Neural cell (in vitro differentiated cells): ENCODE results near the genes RILP and WDR81.

GRCh38 chr17:1462199-1462941 is 6.3 kb upstream of the CRK start:
- RAMPAGE, long total RNA = no peak

DNA sequence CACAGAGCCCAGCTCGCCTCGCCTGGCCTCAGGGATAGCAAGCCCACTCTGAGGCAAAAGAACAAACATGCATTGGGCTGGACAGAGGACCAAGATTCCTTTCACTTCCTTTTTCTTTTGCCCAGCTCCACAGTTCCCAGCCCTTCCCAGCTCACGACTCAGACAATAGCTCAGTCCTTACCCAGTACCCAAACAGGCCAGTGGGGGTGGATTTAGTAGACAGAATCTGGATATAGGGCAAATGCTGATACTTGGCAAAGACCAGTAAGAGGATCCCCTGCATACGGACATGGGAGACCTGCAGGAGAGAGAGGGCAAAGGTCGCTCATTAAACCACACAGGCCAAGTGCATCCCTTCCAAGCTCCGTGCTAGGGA is 6.9 kb downstream of the INPP5K start:
- RAMPAGE, long total RNA = no peak

DNA sequence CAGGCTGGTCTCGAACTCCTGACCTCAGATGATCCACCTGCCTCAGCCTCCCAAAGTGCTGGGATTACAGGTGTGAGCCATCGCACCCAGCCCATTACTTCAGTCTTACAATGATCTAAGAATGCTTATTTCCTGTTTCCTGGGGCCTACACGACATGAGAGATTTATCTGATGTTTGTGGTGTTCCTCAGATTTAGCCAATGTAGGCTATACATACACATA is 10.5 kb upstream of the INPP5K start:
- RAMPAGE, long total RNA = no peak

DNA sequence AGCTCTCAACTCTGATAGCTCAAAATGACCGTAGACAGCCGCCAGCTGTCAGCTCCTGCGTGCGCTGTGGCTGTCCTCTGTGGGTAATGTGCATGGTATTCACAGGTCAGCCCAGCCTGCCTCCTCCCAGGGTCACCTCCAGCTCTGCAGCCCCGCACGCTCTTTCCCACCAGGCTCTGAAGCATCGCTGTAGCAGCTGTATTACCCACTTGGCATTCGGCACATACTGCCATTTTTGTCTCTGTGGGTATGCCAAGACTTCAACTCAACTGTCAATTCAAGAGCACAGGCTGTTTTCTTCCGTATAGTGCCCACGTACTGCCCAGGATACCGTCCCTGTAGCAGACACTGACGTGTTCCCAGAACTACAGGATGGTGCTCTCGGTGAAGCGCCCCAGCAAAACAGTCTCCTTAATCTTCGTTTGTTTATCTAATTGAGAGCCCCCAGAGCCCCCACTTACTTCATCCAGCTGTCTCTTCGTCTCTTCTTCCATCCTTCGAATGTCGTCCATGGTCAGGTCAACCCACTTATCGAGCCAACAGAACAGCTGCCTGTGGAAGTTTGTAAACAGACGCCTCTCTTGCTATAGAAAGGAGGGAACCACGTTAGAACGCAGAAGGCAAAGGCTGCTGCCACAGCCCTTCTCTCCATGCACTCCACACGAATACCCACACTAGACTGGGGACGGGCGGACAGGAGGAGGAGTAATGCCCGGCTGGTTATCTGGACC is 17.4 kb upstream of the INPP5K start:
- RAMPAGE, long total RNA = no peak

GRCh38 chr17:1542523-1543325 is 19.9 kb downstream of the PITPNA start:
- RAMPAGE, long total RNA = no peak

- RAMPAGE, long total RNA = no peak
Observed at GRCh38 chr17:1546029-1546788, 16.4 kb downstream of the PITPNA start.

DNA sequence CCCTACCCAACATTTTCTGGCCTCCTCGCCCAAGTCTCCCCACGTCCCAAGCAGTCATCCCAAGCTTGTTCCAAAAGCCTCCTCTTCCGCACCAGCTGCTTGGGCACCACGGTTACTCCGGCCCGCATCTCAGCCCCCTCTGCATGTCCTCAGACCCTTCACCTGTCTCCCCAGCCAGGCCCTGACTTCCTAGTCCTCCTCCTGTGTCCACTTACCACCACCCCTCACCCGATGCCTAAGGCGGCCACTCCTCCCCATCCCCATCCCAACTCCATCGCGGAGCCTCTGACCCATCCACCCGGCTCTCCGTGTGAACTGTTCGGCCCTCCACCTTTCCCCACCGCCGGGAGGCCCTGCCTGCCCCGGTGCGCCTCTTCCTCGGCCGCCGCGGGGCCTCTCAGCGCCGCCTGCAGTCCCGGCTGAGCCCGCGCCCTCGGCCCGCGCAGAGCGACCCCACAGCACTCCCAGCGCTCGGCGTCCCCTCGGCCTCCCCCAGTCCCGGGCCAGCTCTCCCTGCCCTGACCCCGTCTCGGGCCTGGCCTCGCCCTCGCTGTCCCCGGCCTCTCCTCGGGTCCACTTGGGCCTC is 908 bp downstream of the PITPNA start:
- RAMPAGE, long total RNA = no peak

GRCh38 chr17:1586842-1587612 is 24.4 kb upstream of the PITPNA start:
- RAMPAGE, long total RNA = no peak

DNA sequence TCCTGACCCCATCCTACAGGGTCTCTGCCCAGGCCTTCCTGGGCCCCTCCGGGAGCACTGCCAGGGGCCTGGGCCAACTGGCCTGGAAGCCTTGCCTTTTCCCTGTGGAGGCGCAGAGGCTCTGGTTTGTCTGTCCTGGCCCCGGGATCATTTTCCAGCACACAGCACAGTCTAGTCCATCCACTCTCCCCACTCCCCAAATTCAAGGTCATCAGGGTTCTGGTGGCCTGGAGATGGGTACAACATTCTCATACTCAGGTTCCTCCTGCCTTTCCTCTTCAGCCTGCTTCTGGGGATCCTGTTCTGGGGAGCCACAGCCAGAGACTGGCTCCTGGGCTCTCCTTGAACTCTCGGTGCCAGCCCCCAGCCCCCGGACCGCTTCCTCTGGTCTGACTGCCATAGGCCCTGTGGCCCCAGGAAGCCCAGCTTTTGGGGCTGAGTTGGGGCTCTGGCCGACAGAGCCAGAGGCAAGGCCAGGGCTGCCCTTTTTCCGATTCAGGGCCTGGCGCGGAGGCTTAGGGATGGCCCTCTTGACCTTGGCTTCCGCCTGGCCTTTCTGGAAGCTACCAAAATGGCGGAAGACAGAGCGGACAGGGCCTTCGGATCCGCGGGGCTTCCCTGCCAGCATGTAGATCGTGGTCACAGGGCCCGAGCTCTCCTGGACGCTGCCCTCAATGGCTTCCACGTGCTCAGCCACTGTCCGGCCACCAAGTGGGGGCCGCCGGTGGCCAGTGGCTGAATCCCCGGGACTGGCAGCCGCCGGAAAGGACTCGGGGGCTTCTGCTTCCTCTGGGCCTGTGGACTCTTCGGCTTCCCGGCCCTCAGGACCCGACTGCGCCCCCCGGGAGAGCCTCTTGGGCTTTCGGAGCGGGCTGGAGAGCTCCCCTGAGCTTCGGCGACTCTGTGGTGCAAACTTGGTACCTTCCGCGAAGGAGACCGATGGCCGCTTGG is 6.2 kb upstream of the SLC43A2 start:
- RAMPAGE, long total RNA = no peak

DNA sequence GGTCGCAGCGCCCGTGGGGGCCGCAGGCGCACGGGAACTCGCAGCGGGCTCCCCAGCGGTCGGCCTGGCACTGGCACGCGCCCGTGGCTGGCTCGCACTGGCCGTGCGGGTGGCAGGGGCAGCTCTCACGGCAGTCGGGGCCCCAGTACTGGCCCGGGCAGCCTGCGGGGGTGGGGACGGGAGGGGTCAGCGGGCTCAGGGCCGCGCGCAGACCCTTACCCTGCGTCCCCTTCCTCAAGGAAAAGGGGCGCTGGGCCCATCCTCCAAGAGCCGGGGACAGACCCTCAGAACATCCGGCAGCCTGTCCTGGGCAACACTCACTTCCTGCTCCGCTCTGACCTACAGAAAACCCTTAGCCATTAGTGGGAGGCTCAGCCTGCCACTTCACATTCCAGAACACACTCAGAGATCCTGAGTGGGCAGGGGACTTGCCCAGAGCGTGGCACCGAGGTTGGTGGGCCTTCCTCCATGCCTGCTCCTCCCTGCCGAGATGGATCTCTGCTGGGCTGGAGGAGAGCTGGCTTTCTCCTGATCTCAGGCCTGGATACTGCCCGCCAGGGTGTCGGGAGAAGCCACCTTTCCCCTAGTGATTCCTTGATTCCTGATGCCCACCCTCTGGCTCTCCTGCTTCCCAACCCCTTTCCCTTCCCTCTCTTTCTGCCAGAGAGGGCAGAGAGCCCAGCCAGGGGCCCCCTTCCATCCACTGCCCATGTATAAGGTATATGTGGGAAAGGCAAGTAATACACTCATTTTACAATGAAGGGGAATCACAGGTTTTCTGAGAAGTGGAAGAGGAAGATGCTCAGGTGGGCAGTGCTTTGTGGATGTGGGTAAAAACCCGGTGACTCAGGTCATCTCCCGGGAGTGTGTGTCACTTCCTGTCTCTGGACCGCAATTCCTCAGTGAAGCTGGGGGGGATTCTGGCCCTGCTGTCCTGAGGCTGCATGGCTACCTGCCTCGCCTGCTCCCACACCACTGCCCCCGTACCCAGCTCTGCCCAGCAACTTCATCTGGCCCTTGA is 1.4 kb downstream of the SCARF1 start:
- RAMPAGE, long total RNA = no peak

DNA sequence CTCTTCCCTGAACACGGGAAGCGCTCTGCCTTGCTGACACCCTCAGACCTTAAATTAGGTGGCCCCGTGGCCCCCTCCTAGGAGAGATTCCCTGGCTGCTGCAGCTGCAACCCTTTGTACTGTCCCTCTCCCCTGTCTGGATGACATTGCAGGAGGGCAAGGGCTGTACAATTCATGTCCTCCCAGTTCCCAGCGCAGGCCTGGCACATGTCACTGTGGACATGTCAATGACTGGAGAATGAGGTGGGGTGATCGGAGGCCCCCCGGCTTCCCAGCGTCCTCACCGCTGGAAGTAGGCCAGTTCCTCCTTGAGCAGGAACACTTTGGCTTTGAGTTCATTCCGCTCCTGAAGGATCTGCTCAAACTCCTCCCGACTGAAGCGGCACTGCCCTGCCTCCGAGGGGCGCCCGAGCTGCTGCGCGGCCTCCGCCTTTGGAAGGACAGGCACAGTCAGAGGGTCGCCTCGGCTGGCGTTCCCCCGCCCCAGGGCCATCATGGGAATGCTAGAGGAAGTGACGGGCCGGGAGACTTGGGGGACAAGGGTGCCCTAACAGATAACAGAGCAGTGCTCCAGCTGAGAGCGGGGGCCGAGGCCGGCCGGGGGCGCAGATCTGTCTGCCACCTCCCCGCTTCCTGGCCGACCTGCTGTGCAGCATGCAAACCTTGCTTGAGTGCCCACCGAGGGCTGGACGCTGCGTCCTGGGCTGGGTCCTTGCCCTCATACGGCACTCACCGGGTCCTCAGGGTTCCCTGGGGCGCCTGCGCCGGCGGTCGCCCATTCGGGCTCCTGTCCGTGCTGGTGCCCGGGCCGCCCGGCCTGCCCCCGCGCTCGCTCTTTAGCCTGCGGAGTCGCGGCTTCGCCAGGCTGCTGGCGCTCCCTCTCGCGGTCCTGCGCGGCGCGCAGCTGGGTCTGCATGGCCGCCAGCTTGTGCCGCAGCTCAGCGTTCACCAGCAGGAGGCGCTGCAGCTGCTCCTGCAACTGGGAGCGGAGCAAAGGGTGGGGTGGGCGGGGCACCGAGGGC is 1.3 kb downstream of the RILP start:
- RAMPAGE, long total RNA = no peak

DNA sequence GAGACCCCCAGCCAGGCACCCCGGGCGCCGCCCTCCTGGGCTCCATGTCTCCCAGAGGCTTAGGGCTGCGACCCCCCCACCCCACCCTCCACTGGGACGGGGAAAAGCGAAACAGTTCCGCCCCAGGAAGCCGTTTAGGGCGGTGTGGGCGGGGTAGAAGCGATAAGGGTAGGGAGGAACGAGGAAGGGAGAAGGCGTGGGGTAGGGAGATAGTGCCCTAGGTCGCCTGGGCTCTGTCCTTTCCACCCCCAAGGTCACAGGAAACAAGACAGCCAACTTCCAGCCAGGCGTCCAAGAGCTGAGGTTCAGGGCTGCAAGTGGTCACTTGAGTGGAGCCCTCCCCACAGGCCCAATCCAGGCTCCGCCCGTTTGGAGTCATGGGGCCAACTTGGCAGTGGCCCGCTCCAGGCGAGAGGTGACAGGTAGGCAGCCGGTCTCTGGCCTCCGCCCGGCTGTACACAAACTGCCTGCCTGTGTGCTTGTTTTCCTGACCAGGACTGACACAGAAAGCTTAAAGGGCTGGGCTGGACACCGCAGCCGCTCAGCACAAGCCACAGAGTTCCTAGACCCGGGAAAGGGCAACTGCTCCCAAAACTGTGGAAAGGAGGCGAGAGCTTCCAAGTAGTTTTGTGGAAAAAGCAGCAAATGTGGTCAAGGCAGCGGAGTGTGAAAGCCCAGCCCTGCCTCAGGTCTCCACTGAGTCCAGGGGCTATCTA is at the start of gene RILP:
Gene RILP (minus strand): TSS at position 108 of the 716 bp plus-strand sequence.
- RAMPAGE, long total RNA = no peak

GRCh38 chr17:1653286-1654075 is 3.8 kb upstream of the RILP start:
- RAMPAGE, long total RNA = no peak

DNA sequence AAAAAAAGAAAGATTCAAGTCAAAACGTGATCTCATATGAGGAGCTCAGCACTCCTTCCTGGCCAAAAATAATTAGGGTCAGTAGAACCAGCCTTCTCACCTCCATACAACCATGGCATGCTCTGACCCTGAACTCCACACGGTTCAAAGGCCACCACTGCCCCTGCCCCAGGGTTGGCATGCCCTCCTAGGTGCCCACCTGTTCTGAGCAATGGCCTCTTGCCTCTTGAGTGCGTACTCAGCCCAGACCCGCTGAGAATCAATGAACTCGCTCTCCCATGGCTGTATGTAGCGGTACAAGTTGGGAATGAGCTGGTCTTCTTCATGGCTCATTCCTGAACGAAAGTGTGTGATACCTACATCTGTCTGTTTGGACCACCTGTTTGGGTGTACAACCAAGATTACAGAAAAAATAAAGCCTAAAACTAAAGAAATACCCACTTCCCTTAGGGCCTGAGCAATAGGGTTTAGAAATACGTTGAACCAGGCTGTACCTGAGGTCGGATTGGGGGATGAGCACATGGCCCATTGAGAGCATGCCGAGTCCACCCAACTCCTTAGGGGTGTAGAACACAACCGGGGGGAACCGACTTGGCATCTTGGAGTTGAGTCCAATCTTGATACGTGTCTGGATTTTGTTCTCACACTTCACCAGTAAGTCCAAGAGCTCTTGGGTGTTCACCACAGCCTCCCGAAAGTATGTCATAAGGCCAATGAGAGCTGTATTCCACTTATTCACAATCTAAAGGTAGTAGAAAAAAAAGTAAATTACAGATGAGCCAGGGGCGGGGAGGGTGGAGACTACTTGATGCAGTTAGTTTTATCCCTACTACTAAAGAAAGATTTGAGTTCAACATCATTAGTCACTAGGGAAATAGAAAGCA is 12.0 kb upstream of the RILP start:
- RAMPAGE, long total RNA = no peak

DNA sequence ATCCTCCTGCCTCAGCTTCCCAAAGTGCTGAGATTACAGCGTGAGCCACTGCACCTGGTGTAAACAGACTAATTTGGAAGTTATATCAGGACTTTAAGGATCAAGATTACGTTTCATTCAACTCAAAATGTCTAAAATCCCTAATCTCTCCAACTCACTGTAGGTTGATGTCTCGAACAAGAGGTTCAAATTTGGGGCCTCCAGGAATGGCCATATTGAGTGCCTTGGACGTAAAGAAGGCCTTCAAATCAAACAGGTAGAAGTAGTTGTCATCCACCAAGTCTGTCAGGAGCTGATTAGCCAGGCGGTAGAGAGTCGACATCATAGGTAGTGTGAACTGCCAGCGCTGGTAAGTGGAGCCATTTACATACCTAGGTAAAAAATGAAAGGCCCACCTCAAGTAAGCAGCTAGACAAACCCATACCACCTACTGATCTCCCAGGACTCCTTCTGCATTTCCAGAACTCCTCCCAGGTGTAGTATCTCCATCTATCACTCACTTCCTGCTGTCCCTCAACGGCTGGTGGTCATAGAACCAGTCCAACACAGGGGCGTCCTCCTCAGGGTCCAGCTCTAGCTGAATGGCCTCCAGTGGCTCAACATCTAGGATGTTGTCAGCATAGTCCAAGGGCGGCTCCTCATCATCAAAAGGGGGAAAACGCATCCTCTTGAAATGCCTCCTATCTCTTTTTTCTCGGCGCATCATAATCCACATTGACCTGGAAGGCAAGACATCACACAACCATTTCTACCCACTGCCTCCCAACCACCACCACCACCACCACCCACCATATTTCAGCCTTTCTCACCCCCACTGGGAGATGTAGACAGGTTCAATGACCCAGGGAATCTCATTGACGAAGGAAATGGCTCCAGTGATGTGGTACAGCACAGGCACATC is 3.1 kb downstream of the PRPF8 start:
- RAMPAGE, long total RNA = no peak

DNA sequence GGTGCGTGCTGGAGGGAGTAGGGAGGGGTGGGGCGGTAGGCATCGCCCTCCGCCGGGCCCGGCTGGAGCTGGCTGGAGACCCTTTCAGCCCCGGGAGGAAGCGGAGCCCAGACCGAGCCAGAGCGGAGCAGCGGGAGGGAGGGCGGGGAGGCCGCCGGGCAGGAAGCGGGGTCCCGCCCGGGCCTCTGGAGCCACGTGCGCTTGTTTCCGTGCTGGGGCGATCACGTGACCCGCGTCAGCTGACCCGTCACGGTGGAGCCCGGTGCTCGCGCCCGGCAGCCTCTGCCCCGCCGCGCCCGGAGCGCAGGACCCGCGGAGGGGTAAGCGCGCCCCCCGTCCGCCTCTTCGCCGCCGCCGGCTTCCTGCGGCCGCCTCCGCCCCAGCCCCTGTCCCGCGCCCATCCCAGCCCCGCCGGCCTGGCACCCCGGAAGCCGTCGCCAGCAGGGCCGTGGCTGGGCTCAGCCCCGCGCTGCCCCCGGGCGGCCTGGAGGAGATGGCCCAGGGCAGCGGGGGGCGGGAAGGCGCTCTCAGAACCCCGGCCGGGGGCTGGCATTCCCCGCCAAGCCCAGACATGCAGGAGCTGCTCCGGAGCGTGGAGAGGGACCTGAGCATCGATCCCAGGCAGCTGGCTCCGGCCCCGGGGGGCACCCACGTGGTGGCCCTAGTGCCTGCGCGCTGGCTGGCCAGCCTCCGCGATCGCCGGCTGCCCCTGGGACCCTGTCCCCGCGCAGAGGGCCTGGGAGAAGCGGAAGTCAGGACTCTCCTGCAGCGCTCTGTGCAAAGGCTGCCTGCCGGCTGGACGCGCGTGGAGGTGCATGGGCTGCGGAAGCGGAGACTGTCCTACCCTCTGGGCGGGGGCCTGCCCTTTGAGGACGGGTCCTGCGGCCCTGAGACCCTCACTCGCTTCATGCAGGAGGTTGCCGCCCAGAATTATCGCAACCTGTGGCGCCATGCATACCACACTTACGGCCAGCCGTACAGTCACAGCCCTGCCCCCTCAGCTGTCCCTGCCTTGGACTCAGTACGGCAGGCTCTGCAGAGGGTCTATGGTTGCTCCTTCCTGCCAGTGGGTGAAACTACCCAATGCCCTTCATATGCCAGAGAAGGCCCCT is at the start of gene WDR81:
Gene WDR81 (plus strand): TSS at position 238 of the 1,112 bp plus-strand sequence.
- RAMPAGE, long total RNA = no peak

- RAMPAGE, long total RNA = no peak
Observed at GRCh38 chr17:1750541-1751252, 8.0 kb downstream of the SERPINF2 start.

GRCh38 chr17:1754651-1755505 is 7.0 kb upstream of the SERPINF1 start:
- RAMPAGE, long total RNA = no peak

DNA sequence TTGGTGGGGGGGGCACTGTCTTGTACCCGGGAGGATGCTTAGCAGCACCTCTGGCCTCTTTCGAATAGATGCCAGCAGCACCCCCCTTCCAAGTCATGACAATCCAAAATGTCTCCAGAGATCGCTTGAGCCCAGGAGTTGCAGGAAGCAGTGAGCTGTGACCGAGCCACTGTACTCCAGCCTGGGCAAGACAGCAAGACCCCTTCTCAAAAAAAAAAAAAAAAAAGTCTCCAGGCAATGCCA is 20.3 kb downstream of the SERPINF1 start:
- RAMPAGE, long total RNA = no peak

- RAMPAGE, long total RNA = no peak
Observed at GRCh38 chr17:1947353-1948166, 77.6 kb downstream of the RTN4RL1 start.